Skin of body (tissue), 2 donors: ENCODE measurements around the genes UBAP1, C9orf24 and CNTFR.

GRCh38 chr9:33830796-33831429 lies 14.0 kb downstream of the UBE2R2 start:
- RAMPAGE, long total RNA, result no peak

DNA sequence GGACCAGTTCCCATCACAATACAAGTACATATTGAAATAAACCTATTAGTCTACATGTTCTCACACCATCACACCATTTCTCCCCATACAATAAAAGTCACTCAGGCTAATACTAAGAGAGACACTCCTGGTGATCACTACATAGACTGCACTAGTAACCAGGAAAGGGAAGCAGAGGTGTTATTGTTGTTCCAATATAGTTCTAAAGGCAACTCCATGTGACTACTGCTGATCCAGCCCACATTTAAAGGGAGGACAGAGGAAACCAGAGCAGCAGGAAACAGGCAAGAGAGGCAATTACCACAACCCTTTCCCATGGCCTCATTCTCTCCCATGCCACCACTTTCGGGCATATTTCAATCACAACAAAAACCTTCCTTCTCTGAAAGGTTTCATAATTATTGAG lies 1.9 kb downstream of the UBAP2 start:
- RAMPAGE, long total RNA, result no peak

- RAMPAGE, long total RNA, result no peak
These were observed 23.8 kb upstream of the UBAP2 start for GRCh38 chr9:34072435-34072940.

GRCh38 chr9:34158170-34158931 lies 20.5 kb upstream of the UBAP1 start:
- RAMPAGE, long total RNA, result no peak

GRCh38 chr9:34178735-34179706 lies at the start of gene UBAP1:
TSS of gene UBAP1 (plus strand) at chr9:34179043.
- RAMPAGE, long total RNA, result no peak

GRCh38 chr9:34254596-34254966 lies 74.5 kb downstream of the KIF24 start:
- RAMPAGE, long total RNA, result no peak

DNA sequence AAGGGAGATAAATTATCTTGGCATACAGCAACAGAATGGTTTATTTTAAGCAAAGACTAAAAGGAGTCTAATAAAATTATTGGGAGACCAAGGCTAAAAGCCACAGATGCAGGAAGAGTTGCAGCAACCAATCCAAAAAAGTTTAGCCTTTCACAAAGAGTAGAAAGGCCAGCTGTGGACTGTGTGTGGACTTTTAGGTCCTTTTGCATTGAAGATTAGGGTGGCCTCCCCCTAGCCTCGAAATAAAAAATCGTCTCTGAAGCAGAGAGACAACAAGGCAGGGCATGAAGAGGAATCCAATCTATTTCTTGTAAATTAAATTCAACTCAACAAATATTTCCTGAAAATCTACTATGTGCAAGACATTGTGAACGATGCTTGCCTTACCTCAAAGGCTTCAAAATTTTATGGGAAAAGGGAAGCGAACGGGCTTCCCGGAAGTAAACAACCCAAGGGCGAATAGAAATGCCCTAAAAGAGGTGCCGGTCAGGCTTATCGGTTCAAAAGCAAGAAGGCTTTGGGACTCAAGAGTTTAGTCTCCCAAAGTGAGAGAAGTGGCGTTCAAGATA lies 656 bp downstream of the KIF24 start:
- RAMPAGE, long total RNA, result no peak

DNA sequence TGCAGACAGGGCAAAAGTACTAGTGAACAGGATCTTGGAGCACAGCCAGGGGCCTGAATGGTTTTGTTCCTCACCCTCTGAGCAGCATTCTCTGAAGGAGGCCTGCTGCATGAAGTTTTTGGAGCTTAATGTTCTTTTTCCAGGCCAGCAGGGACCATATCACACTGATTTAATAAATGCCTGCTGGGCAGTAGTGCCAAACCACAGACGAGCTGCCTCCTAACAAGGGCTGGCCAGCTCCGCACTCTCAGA lies 16.5 kb downstream of the NUDT2 start:
- RAMPAGE, long total RNA, result no peak

DNA sequence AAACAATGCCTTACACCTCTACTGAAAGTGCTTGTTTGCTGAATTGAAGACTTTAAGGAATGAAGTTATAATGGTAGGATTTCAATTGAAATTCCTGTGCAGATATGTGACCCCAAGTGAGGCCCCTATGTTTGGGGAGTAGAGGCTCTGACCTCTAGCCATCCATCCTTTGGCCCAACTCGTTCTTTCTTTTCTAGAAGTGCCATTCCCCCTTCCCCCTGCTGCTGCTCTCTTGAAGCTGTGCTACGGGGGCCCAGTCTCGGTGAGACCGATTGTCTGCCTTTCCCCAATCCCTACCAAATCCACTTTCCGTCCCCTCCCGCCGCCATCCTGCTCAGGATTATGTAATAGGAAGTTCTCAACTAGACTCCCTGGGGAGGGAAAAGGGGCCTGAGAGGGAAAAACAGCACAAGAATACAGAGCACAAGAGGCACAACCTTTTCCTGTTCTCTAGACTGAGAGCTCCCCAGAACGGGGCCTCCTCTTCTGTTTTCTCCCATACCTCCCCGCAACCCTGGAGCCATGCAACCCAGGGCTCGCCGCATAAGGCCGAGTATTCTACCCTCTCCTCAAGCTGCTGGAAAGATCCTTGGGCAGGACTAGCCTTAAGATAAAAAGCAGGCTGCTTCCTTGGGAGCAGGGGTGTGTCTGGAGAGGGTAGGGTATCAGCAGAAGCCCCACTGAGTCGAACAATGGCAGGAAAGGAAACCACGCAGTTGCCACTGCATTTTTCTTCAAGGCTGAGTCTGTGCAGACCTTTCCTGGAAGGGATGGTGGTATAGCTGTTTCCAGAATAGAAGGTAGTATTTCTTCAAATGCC lies 13.1 kb downstream of the MYORG start:
- RAMPAGE, long total RNA, result no peak

- RAMPAGE, long total RNA, result no peak
These were observed at the start of gene C9orf24 for GRCh38 chr9:34397522-34398015. TSS of gene C9orf24 (minus strand) at chr9:34397810.

DNA sequence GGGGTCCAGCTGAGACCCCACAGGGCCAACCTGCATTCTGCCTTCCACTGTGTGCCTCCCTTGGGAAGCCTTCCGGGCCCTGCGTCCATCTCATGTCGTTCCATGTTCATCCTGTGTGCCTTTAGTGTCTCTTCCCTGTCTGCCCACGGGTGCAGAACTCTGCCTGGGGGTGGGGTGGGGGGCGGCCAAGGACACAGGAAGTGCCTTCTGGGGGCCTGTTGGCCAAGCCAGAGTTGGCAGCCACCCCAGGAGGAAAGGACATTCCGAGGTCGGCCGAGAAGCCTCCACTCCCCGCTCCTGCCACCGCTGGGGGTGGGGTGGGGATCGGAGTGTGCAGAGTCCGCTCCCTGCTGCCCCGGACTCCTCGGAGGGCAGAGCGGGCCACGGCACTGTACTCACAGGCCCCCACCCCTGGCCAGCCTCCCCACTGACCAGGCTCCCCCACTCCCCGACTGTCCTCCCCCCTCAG lies 30.0 kb downstream of the CNTFR start:
- RAMPAGE, long total RNA, result no peak

- RAMPAGE, long total RNA, result no peak
These were observed at the start of gene CNTFR for GRCh38 chr9:34589535-34590001. TSS of gene CNTFR (minus strand) at chr9:34589724.

DNA sequence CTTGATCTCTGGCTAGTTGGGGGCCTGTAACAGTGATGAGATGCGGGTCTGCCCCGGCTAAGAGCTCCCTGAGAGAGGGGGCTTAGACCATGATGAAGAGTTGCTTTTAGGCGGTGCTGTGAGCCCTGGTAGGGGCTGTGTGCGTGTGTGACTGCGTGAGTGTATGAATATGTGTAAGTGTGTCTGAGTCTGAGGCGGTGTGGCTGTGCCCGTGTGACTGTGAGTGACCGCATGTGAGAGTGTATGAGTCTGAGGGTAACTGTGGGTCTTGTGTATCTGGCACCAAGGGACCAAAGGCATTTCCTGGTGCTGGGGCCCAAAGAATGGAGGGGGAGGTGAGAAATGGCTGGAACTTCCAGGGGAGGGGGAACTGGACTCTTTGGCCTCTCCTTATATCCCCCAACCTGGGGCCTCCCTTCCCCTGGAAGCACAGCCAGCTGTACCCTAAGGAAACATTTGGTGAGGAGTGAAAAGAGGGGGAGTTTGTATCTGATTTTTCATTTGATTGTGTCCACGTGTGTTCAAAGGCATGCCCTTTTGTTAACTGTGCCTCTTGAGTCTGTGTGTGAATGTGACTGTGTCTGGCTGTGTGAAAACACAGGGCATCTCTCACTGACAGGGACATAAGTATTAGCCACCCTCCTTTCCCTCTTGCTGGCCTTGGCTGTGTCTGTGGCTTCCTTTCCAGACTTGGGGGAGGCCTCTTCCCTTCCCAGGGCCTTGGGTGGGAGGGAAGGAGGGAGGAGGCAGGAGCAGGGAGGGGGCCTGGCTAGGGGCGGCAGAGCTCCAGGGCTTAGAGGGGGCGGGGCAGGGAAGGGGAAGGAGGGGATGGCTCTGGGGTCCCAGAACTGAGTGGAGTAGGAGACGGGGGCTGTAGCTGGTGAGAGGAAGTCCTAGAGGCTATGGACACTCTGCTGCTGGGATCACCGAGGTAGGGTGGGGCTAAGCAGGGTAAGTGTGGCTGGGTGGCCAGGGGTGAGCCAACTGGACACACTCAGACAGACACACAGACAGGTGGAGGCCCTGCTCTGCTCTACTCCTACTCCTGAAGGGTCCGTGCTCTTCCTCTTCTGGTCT lies 1.4 kb downstream of the IL11RA start:
- RAMPAGE, long total RNA, result start-site peak on the plus strand centred at position 851 of the sequence, 59 bp wide, 1,836 and 117 reads in 2 replicates

- RAMPAGE, long total RNA, result no peak
These were observed 8.7 kb downstream of the CCL21 start for GRCh38 chr9:34701108-34701769.

DNA sequence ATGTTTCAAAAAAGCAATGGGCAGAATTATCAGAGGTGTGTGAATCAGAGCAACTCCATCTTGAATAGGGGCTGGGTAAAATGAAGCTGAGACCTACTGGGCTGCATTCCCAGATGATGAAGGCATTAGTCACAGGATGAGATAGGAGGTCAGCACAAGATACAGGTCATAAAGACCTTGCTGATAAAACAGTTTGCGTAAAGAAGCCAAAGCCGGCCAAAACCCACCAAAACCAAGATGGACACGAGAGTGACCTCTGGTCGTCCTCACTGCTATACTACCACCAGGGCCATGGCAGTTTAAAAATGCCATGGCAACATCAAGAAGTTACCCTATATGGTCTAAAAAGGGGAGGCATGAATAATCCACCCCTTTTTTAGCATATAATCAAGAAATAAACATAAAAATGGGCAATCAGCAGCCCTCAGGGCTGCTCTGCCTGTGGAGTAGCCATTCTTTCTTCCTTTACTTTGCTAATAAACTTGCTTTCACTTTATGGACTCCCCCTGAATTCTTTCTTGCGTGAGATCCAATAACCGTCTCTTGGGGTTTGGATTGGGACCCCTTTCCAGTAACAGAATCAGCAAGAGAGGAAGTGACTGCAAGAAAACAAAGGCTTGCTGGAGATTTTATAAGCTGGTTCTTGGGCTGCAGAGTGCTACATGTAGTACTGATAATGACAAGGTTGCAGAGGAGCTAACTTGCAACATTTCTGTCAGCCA lies 15.7 kb upstream of the C9orf131 start:
- RAMPAGE, long total RNA, result no peak

DNA sequence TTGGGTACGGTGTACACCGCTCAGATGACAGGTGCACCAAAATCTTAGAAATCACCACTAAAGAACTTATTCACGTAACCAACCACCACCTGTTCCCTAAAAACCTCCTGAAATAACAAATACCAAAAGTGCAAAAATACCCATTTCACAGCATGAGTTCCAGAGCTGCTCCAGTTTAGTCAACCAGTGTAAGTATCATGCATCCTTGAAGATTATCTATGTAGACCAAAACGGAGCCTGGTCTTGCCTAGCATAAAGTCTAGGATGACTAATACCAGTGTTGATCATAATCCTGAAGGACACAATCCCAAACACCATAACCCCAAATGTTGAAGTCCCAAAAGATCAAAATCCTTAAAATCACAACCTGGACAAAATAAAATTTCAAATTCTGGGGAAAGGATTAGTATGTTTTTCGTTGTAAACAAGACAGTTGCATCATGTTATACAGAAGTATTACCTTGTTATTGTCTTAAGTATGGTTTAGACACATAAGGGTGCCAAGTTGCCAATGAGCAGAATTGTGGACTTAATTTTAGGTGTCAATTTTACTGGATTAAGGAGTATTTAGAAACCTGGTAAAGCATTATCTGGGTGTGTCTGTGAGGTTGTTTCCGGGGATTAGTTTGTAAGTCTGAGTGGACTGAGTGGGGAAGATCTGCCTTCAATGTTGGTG lies 12.3 kb downstream of the C9orf131 start:
- RAMPAGE, long total RNA, result no peak

DNA sequence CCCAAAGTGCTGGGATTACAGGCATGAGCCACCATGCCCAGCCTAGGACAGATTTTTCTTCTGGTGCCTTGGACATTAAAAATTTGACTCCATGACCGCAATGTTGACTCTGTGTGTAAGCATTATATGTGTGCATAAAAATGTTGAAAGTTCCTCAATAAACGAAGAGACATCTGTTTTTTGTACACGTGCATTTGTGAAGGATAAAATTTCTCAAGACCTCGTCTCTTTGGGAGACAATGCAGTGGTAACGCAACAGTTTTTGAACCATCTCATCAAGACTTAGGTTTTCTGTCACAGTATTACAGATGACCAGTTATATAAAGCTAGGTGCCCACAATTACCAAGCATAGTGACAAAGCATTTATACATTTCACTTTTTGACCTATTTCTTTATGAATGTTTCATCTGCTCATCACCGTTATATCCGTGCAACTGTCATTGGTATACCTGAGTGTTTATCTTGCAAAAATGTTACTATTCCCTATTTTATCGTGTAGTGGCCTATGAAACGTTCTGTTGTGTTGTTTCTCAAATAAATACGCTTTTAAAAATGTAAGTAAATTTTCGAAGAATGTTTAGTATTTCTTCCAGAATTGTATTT lies 13.2 kb downstream of the C9orf131 start:
- RAMPAGE, long total RNA, result no peak

DNA sequence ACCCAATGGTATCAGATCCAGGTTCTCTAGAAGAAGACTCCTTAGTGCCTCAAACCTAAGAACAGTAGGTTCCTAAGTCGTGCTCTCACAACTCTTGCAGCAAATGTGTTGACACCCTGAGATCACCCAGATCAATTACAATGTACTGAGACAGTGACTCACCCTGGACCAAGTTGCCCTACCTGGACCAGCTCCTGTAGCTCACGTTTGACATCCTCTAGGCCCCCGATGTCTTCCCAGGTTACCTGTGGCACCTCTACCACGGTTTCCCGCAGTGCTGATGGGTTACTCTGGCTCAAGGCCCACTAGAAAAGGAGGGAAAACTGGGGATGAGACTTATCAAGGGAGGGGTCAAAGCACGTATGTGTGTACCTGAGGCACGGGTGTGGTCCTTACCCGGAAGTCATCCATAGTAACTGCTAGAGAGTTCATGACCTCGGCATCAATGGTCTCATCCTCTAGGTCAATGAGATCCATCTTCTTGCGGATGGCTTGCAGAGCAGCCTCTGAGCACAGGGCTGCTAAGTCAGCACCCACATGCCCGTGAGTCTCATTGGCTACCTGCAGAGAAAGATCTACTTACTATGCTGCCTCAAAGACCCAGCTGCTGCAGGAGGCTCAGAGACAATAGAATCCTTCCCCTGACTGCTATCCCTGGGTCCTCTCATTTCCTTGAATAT lies 11.7 kb downstream of the VCP start:
- RAMPAGE, long total RNA, result no peak

GRCh38 chr9:35114775-35115600 lies 674 bp downstream of the ATOSB start:
- RAMPAGE, long total RNA, result no peak

DNA sequence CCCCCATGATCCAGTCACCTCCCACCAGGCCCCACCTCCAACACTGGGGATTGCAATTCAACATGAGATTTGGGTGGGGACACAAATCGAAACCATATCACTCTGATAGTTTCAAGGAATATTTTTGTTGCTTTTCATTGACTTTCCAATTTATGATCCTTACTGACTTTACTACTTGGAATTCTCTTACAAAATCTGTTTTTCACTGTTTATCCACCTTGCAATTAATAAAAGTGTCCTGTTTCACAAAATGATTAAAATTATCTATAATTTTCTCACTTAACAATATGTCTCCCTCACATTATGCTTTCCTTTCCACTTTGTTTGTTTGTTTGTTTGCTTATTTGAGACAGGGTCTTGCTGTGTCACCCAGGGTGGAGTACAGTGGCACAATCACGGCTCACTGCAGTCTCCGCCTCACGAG lies 46.9 kb downstream of the UNC13B start:
- RAMPAGE, long total RNA, result no peak